Neural cell (in vitro differentiated cells): Measurements from ENCODE around the gene SUCLG2.

DNA sequence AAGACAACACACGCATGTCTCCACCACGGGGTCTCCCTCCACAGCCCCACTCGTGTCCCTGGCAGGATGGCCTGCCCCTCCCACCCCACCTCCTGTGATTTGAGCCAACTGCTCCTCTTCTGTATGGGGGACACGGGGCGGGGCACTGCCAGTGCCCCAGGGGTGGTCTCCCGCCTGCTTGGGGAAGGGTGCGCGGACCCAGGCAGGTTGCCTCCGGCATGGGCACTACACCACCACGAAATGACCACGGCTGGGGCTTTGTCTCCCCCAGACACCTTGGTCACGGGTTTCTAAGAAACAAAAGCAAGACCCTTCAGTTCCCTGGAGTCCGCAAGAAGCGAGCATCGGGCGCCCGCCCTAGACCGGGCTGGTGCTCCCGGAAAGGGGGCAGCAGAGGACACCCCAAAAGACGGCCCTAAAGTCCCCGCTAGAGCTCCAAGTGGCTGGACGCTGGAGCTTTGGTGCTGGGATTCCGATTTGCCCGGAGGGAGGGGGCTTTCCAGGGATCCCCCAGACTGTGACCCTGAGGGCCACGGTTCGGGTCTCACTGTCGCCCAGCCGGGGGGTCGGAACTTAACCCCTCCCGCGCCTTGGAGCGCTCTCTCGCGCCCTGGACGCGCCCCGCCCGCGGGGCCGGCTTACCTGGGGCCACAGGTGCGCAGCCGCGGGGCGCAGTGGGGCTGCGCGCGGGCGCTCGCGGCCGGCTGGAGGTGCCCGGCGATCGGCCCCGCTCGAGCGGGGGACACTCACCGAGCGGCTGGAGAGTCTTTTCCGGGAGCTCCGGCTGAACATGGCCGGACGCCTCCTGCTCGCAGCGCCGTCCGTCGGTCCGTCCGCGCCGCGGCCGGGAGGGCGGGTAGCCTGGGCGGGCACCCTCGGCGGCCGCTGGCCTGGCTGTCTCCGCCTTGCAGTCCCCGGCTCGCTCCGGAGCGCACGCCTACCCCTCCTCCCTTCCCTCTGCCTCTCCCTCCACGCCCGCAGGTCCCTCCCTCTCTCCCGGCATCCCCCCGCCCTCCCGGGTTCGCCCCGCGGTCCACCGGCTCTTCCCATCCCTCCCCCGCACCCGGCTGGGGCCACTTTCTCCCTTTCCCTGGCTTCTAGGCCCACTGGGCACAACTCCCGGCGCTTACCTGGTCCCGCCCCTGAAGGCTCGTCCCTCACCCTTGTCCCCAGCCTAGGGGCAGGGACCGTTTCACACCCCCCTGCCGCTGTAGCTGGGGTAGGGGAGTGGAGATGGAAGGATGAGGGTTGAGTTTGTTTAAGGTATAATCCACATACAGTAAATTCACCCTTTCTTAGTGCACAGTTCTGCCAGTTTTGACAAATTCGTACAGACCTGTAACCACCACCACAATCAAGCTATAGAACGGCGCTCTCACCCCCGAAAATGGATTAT, 219.8 kb upstream of the PRICKLE2 start:
- RAMPAGE, long total RNA, result no peak

DNA sequence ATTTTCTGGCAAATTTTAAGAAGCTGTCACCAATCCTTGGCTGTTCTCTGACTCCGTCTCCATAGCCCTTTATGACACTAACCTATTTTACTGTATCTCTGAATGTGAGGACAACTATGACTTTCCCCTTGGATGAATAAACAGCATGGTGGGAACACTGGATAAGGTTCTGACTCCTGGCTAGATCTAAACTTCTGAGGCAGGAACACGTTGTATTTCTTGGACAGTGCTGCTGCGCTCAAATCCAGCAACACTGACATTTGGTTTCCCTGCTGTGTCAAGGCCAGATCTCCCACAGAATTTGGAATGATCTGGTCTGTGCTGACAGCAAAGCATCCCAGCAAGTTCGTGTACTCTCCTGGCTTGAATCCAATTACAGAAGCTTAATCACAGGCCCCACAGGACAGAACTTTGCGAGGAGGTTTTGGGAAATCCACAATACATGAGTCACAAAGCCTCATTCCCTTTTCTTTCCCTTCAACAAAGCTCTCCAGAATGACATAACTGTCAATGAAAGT, 92.6 kb downstream of the ADAMTS9 start:
- RAMPAGE, long total RNA, result no peak

GRCh38 chr3:65027194-65027758, 339.5 kb upstream of the ADAMTS9 start:
- RAMPAGE, long total RNA, result no peak

- RAMPAGE, long total RNA, result no peak
These were observed 480.7 kb upstream of the ADAMTS9 start for GRCh38 chr3:65168420-65169039.

- RAMPAGE, long total RNA, result no peak
These were observed 545.3 kb downstream of the MAGI1 start for GRCh38 chr3:65493452-65493749.

GRCh38 chr3:65591157-65592103, 447.3 kb downstream of the MAGI1 start:
- RAMPAGE, long total RNA, result no peak

- RAMPAGE, long total RNA, result no peak
These were observed 430.8 kb downstream of the MAGI1 start for GRCh38 chr3:65607939-65608315.

GRCh38 chr3:65872321-65872762, 166.4 kb downstream of the MAGI1 start:
- RAMPAGE, long total RNA, result no peak

DNA sequence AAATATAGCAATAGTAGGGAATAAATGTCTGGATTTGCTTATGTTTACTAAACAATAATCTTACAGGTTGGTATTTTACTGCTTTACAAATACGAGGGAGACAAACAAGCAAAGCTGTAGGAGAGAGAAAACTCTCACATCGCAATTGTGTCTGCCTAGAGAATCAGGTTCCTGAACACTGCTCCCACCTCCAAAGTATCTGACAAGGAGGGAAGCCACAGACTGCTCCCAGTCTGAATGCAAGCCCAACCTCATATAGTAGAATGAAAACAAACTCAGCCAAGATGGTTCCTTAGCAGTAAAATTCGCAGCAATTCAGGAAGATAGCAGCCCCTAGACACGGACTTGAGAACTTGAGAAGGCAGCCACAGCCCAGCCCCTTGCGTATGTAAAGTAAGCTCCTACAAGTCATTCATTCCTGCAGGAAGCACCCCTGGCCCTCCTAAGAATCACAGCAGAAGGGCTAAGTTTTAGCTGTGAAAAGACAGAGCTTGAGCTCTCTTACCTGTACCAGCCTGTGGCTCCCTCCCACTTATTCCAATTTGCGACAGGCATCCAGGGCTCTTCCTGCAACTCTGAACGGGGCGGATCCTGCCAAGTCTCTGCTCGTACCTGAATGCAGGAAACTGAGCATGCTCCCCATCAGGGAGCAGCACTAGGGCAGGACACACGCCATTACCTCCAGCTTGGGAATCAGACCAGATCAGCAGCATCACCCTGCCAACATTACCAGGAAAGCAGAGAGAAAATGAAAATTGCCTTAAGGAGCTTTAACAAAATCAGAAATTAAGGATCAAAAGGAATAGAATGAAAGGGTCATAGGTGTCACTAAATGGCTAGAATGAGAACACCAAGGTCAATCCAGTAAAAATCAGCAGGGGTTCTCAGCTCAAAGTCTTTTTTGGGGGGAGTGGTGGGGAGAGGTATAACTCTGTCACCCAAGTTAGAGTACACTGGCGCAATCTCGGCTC, 136.3 kb downstream of the MAGI1 start:
- RAMPAGE, long total RNA, result no peak

DNA sequence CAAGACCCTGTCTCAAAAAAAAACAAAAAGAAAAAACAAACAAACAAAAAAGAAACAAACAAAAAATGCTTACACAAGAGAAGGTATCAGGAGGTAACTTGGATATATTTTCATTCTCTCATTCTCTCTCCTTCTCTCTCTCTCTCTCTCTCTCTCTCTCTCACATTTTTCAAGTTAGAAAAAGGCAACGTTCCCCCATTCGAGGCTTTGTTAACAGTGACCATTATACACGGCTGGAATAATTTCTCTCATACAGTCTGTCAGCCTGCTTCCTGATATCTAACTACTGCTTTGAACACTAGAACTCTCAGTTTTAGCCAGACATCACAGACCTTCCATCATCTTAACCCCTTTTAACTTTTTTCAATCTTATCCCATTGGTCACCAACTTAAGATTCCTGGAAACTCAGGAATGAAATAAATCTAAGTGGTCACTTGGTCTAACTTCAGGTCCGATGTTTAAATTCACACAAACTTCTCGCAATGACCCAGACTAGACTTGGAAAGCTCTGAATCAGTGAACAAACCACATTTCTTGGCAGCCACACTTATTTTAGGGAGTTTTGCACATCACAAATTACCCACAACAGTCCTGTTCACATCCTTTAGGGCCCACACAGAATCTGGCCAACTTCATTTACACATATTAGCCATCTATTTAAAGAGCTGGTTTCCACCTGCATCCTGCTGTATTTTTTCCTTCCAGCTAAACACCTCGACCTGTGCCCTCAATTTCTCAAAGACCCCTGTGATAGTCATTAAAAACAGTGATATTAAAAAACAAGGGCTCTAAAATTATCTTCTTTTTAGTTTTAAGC, 119.0 kb downstream of the MAGI1 start:
- RAMPAGE, long total RNA, result no peak

DNA sequence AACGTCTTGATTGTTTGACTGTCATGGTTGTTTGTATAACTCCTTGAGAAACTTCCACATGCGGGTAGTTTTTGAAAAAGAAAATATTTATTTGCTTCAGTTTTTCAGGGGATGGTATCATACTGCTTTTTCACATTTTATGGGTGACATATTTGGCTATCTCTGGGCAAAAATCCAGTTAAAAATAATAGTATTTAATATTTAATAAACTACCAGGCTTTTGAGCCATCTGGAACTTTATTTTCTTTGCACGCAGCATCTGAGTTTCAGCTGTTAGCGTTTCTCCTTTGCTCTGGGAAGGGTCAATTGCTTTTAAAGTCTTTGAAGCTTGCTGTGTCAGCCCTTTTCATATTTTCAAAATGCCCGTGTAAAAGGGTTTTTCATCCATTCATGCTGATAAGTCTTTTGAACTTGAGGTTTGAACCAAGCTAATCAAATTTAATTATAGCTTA, 79.0 kb downstream of the SLC25A26 start:
- RAMPAGE, long total RNA, result no peak

GRCh38 chr3:66304221-66304652, 83.4 kb downstream of the SLC25A26 start:
- RAMPAGE, long total RNA, result no peak

- RAMPAGE, long total RNA, result no peak
These were observed 68.1 kb downstream of the LRIG1 start for GRCh38 chr3:66432787-66432986.

- RAMPAGE, long total RNA, result no peak
These were observed 44.2 kb downstream of the LRIG1 start for GRCh38 chr3:66456638-66456947.

GRCh38 chr3:66480514-66481403, 20.1 kb downstream of the LRIG1 start:
- RAMPAGE, long total RNA, result no peak

DNA sequence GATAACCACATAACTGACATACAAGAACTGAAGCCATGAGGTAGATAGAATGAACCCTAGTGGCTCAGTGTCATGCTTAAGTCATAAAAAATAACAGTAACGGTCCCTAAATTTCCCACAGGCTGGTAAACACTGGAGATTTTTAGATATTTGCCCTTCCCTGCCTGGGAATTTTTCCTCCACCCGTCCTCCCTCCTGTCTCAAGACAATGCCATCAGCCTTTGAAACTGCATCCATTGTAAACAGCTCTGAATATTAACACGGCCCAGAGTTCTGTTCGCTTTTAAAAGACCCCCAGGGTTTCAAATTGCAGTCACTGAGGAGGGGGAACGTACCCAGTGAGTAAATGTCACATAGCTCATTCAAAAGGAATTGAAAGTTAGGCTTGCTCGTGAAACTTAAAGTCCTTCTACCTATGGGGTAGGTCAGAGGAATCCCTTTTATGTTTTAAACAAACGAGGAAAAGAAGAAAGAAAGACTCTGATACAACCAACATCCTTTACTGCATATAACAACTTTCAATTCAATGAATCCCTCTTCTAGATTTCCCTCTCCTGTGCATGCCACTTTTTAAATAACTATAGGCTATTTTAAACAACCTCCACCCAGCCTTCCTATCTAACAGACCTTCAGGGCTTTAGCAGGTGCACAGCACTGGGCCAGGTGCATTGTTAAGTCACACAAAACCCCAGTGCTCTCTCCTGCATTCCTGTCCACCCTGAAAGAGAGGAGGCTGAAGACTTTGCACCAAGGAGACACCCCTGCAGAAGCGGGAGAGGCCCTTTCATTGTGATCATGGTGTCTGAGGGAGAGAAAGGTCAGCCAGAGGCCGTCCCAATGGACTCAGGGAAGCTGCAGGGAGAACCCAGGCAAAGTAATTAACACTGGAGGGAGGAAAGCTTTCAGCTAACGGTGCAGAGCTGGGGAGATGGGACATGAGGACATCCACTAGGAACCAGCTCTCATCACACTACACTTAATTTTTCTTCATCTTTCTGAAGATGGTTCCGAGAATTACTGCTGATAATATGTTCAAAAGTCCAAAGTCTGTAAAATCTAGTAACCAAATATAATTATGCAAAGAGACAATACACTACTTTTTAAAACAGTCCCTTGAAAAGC, 5.4 kb downstream of the LRIG1 start:
- RAMPAGE, long total RNA, result no peak

- RAMPAGE, long total RNA, result no peak
These were observed 262.4 kb downstream of the SUCLG2 start for GRCh38 chr3:67391896-67392616.

- RAMPAGE, long total RNA, result no peak
These were observed 178.3 kb downstream of the SUCLG2 start for GRCh38 chr3:67475964-67476658.

GRCh38 chr3:67540077-67540494, 114.3 kb downstream of the SUCLG2 start:
- RAMPAGE, long total RNA, result no peak

- RAMPAGE, long total RNA, result no peak
These were observed at the start of gene SUCLG2 for GRCh38 chr3:67654496-67655172. Gene SUCLG2, minus strand, starts transcription at chr3:67654612.